ENCODE measurements around the genes LIG1, GRIN2D and FTL.

GRCh38 chr19:47479801-47480113 lies 4.3 kb downstream of the KPTN start:
- PRO-cap = no peak

DNA sequence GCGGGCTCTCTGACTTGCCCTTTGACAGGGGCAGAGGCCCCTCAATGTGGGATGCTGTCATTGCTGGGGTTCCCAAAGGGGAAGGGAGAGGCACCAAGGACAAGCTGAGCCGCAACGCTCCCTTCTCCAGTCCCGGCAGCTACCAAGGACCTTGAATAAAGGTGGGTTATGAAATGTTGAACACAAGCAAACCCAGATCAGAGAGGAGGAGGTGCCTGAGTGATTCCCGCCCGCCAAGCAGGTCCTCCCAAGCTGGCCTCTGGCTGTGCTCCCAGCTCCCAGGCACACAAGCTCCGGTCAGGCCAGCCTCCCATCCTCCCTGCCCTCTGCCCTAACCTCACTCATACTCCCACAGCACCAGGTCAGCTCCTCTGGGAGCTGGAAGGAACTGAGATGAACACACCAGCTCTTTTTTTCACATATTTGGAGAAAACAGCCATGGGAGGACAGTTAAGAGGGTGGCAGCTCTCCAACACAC lies 3.8 kb downstream of the NAPA start:
- PRO-cap = no peak

GRCh38 chr19:47598389-47599389 lies 10.2 kb upstream of the BICRA start:
- PRO-cap = no peak

- PRO-cap = no peak
Measured at GRCh38 chr19:47611465-47612124, 2.7 kb downstream of the BICRA start.

GRCh38 chr19:47619663-47620336 lies 10.9 kb downstream of the BICRA start:
- PRO-cap = no peak

GRCh38 chr19:47664148-47664741 lies 49.0 kb upstream of the EHD2 start:
- PRO-cap = no peak

DNA sequence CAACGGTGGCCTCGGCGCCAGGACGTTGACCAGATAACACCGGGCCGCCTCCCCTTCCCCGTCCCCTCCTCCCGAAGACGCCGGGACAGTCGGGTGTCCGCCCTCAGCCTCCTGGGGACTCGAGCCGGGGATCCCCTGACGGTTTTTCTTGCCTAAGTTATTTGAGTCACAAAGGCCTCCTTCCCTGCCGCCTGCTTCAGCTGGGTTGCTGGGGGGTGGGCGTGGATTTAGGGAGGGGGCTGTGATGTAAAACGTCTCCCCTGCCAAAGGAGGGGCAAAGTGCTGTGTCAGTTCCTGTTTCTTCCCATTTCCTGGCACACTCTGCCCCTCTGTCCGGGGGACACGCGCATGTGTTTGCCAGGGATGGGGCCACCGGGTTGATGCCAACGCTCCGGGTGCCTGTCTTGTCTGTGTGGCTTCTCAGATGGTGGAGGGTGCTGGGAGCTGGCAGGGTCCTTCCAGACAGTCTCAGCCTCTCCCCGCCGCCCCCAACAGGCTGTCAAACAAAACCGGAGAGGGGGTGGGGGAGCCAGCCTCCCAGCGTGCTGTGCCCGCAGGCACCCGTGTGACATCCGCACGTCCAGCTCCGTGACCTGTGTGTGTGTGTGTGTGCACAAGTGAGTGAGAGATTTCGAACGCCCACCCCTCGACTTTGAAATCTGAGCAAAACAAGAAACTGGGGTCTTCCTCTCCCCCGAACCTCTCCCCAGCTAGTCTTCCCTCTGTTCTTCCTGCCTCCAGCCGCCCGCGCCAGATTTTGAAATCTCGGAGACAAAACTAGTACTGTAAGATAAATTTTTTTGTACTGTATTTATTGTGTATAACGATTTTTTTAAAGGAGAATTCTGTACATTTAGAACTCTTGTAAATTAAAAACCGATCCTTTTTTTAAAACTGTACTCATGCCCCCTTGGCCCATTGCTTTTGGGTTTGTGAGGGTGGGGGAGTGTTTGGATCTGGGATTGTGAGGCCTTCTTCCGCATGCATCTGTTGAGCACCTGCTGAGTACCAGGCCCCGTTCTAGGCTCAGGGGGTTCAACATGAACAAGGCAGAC lies 10.5 kb upstream of the EHD2 start:
- PRO-cap = no peak

GRCh38 chr19:47742579-47742864 lies 2.8 kb upstream of the NOP53 start:
- PRO-cap = no peak

GRCh38 chr19:48153761-48154460 lies 16.2 kb downstream of the LIG1 start:
- PRO-cap = no peak

- PRO-cap = bidirectional peak, plus-strand start at chr19:48170303, minus-strand start at chr19:48170302; bidirectional peak, plus-strand start at chr19:48170667, minus-strand start at chr19:48170562
Measured at GRCh38 chr19:48169895-48170858, at the start of gene LIG1. TSS of gene LIG1 (minus strand) at chr19:48170344.

DNA sequence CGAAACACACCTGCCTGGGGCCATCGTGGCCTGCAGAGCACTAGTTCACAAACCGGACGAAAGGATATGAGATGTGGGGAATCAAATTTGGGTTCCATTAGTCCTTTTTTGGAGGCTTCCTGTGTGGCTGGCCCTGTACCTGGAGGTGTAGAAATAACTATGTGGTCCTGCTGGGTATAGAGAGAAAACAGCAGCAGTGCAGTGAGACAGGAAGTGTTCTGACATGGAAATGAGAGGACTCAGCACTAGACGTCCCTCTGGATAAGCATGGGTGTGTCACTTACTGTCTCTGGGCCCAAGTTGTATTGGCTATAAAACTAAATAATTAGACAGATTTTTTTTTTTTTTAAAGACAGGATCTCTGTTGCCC lies 12.3 kb downstream of the KDELR1 start:
- PRO-cap = no peak

DNA sequence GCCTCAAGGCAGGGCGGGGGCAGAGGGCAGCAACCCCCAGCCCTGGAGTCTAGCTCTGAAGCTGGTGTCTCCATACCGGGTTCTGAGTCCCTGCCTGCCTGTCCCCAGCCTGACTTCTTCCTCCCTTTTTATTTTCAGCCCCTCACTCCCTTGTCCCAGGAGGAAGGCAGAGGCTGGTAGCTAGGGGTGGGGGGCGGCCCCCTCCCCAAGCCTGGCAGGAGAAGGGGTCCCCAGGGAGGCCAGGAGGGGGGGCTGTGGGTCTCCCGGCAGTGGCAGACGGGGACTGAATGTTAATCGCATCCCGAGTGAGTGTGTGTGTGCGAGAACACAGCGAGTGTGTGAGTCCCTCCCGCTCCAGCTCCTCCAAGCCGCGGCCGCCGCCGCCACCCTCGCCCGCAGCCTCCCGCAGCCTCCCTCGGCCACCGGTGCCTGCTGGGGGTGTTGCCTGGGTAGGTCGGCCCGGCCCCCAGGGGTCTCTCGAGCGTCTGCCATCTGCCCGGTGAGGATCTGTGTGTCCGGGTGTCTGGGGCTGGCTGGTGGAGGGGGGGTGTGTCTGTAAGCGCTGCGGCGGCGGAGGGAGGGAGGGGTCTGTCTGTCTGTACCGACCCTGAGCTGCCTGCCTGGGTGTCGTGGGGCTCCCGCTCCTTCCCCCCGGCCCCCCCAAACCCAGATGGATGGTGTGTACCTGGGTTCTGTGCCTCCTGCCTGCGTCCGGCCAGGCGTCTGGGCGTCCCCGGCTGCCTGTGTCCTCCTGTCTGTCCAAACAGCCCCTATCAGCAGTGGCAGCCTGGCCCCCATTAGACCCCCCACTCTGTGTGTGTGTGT lies at the start of gene GRIN2D:
TSS of gene GRIN2D (plus strand) at position 299 of the 825 bp plus-strand sequence.
- PRO-cap = no peak

GRCh38 chr19:48397452-48398421 lies 4.3 kb downstream of the GRIN2D start:
- PRO-cap = no peak

- PRO-cap = no peak
Measured at GRCh38 chr19:48398882-48399162, 5.4 kb downstream of the GRIN2D start.

- PRO-cap = bidirectional peak, plus-strand start at chr19:48501809, minus-strand start at chr19:48501773
Measured at GRCh38 chr19:48501406-48502013, 10.1 kb downstream of the LMTK3 start.

DNA sequence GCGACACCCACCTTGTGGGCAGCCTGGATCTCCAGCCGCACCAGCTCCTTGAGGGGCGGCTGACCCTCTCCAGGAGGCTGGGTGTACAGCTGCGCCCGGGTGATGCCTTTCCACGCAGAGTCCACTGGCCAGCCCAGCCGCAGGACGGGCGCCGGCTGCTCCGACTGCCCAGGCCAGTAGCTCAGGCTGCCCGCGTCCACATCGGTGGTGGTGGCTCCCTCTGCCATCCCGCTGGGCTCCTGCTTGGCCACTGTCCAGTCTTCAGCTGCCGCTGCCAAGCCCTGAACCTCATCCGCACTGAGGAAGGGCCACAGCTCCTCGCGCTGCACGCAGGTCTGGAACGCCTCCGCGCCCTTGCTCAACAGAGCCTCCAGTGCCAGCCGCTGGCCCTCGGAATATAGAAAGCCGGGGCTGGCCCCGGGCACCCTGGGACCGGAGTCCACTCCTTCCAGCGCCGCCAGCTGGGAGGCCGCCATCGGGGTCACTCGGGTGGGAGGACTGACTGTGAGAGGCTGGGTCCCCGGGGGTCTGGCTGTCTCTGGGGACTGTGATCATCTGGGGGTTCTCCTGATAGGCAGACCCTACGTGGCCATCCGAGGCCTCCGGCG lies 1.9 kb downstream of the FAM83E start:
- PRO-cap = no peak

- PRO-cap = bidirectional peak, plus-strand start at chr19:48624993, minus-strand start at chr19:48624830
Measured at GRCh38 chr19:48624546-48625303, 5.4 kb downstream of the SPHK2 start.

DNA sequence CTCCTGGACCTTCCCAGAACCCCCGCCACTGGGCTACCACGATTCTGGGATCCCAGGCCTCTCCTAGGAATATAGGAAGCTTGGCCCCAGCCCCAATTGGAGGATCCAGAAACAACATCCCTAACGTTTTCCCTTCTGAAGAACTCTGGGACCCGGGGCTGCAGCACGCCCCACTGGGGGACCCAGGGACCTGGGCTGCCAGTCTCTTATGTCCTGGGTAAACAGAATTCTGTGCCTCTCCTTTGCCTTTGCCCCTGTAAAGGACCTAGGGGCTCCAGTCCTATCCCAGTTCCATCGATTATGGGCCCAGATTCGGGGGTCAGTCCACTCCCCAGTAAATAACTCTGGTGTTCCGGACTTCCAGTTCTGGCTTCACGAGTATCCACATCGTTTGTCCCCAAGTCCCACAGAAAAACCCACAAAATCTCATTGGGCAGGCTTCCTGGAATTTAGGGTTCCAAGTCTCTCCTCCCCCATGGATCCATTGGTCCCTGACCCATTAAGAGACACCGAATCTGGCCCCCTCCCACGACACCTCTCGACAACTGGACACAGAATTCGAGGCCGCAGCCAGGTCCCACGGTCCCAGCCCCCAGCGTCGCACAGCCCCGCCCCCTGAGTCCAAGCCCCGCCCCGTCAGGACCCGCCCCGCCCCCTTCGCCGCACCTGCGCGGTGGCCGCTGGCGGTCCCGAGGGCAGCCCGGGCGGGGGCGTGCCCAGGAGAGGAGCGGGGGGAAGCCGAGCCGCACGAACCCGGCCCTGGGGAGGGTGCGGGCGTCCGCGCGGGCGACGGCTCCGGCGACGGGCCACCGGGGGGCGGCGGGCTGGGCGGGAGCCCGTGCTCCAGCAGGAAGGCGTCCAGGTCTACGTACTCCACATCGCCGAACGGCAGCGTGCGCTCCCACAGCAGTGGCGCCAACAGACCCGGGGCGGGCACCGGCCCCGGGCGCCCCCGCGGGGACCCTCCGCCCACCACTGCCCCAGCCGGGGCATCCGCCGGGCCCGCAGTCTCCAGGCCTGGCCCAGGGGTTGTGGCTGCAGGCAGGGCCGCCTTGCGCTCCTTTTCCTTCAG lies 1.9 kb downstream of the DBP start:
- PRO-cap = bidirectional peak, plus-strand start at position 748 of the sequence, minus-strand start at position 547 of the sequence

DNA sequence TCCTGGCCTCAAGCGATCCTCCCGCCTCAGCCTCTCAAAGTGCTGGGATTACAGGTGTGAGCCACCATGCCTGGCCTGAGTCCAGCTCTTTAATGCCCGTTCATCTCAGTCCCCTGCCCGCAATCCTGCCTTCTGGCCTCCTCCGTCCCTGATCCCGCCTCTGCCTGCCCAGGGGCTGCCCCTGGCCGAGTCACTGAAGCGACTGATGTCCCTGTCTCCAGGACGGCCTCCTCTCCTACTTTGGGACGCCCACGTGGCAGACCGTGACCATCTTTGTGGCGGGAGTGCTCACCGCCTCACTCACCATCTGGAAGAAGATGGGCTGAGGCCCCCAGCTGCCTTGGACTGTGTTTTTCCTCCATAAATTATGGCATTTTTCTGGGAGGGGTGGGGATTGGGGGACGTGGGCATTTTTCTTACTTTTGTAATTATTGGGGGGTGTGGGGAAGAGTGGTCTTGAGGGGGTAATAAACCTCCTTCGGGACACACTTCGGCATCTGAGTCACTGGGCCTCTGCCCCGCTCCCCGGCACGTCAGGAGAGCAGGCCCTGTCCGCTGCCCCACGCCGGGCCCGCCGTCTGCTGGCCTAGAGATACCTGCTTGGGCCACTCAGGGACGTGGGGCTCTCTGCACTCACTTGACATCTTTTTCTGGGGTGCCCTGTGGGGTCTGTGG lies 3.7 kb upstream of the FTL start:
- PRO-cap = no peak

GRCh38 chr19:48964652-48965518 lies at the start of gene FTL:
TSS of gene FTL (plus strand) at chr19:48965309.
- PRO-cap = bidirectional peak, plus-strand start at chr19:48965309, minus-strand start at chr19:48965062